Caco-2 (cell line): ENCODE results near the genes NEU2 and INPP5D.

DNA sequence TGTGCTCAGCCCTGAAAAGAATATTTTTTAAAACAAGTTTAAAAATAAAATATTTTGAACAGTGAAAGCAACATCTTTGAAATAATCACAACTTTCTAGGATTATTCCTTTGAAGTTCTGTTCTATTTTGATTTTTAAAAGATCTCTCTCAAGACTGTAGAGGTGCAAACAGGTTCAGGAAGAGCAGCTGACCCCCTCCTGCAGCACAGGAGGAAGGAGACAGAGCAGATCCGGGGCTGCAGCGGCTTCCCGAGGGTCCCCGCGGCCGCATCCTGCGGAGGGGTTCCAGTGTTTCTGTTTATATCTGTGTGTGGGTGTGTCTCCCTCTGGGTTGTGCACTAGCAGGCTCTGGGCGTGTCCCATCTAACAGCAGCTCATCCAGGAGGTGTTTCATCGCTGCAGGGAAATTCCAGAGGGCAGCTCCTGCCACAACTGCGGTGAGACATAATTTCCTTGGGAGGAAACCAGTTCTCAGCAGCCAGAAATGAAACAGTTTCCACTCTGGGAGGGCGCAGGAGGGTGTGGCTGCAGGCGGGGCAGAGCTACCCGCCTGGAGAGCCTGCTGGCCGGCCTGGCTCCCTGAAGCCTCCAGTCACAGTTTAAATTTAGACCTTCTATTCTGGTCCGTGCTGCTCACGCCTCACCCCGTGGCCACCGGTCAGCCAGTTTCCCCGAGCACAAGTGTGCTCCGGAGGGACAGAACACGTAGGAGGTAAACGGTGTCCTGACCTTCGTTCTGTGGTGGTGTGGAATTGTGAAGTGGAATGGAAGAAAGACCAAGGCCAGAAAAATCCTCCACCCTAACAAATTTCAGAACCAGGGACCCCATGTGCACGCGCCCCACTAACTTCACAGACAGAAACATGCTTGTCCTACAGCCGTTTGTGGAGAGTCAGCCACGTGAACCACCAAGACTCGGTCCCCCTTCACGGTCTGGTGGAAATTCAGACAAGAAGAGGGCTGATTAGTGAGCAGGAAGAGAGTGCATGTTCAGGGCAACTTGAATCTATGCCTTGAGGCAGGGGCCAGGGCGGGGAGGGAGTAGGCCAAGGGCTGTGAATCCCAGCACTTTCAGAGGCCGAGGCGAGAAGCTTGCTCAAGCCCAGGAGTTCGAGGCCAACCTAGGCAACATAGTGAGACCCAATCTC, 50.1 kb downstream of the TEX44 start:
- PRO-cap: bidirectional peak, plus-strand start at position 492 of the sequence, minus-strand start at position 306 of the sequence
- RRBS: 11% methylated on average over 5 of the region's 33 CpGs

GRCh38 chr2:231660736-231661518, 47.4 kb upstream of the PTMA start:
- PRO-cap: bidirectional peak, plus-strand start at chr2:231661055, minus-strand start at chr2:231660909
- RRBS: 15% methylated on average over 2 of the region's 22 CpGs

GRCh38 chr2:231684805-231685165, 23.5 kb upstream of the PTMA start:
- PRO-cap: no peak
- RRBS: no CpG with 5 or more reads among the region's 5 CpGs

- PRO-cap: no peak
- RRBS: 4% methylated on average over 8 of the region's 18 CpGs
These were observed 2.5 kb downstream of the PTMA start for GRCh38 chr2:231710889-231711128.

- PRO-cap: no peak
- RRBS: 7% methylated on average over 2 of the region's 10 CpGs
These were observed 2.8 kb downstream of the PTMA start for GRCh38 chr2:231711129-231711544.

- PRO-cap: no peak
- RRBS: no CpG with 5 or more reads among the region's 14 CpGs
These were observed 8.9 kb downstream of the PTMA start for GRCh38 chr2:231717081-231717856.

GRCh38 chr2:231924911-231925764, 1.1 kb downstream of the NPPC start:
- PRO-cap: no peak
- RRBS: 5% methylated on average over 13 of the region's 64 CpGs

DNA sequence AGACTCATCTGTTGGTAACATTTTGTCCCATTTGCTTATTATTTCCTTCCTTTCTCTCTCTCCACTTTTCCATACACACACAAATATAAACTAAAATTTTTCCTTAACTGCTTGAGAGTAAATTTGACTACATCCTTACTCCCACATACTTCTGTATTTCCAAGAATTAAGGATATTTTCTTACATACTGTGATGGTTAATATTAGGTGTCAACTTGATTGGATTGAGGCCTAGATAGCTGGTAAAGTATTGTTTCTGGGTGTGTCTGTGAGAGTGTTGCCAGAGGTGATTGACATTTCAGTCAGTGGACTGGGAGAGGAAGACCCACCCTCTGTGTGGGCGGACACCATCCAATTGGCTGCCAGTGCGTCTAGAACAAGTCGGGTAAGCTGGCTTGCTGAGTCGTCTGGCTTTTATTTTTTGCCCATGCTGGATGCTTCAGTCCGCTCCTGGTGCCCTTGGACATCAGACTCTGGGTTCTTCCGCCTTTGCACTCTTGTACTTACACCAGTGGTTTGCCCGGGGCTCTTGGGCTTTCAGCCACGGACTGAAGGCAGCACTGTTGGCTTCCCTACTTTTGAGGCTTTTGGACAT, 24.2 kb downstream of the DIS3L2 start:
- PRO-cap: no peak
- RRBS: no CpG with 5 or more reads among the region's 8 CpGs

- PRO-cap: no peak
- RRBS: 94% methylated on average over 16 of the region's 72 CpGs
These were observed 8.5 kb downstream of the ALPP start for GRCh38 chr2:232386926-232387629.

GRCh38 chr2:232548164-232548941, 2.0 kb downstream of the TIGD1 start:
- PRO-cap: no peak
- RRBS: no CpG with 5 or more reads among the region's 7 CpGs

DNA sequence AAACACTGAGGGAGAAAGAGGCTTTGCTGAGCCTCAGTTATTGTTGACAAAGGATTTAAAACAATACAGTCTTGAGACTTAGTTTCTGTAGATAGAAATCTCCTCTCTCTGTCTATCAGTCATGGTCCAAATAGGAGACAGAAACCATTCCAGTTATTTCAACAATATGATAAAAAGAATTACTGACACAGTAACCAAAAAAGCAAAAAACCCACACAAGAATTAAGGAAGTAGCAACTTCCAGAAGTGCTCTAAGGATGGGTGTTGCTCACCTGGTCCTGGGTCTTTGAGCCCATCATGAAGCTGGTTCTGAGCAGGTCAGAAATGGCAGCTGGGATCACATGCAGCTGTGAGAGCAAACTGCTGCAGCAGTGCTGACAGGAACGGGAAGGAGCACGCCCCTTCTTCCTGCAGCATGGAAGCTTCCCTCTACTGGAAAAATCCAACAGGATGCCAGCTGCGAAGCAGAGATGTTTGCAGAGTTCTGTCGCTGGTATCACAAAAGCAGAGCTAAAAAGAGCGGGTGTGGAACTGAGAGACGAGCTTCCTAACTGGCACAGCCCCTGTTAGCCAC, 33.6 kb downstream of the EIF4E2 start:
- PRO-cap: no peak
- RRBS: no CpG with 5 or more reads among the region's 6 CpGs

GRCh38 chr2:232648151-232648949, 14.9 kb downstream of the EFHD1 start:
- PRO-cap: no peak
- RRBS: no CpG with 5 or more reads among the region's 11 CpGs

- PRO-cap: bidirectional peak, plus-strand start at chr2:232857427, minus-strand start at chr2:232857208
- RRBS: no CpG with 5 or more reads among the region's 6 CpGs
These were observed 12.8 kb upstream of the SNORC start for GRCh38 chr2:232857020-232857867.

DNA sequence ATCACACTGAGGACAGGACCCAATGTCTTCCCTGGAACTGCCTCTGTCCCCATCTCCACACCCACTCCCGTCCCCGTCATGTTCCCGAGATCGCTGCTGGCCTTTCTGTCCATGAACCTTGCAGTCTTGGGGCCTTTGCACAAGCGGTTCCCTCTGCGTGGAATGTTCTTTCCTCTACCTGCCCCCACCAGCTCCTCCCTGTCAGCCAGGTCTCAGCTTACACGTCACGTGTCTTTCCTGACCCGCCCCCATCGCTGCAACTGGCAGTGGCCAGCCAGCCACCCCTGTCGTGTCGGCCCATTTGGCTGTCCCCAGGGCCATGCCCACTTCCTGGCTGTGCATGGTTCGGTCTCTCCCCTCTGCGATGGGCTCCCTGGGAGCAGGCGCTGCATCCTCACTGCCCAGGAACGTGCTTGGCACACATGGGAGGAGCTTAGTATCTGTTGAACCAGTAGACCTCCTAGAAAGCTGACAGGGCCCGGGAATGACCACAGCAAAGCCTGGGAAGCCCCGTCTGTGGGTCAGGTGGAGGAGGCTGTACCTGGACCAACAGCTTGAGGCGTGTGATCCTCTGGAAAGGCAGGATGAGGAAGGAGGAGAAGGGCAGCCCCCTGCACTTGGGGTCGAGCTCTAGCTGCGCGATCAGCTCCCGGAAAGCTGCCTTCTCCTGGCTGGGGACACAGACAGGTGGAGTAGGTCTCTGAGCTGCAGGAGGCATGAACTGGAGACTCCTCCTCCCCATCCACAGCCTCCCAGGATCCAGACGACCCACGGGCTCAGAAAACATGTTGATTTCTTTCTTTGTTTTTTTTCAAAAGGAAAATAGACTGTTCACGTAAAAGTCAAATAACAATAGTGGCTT, 21.0 kb downstream of the SNORC start:
- PRO-cap: no peak
- RRBS: no CpG with 5 or more reads among the region's 26 CpGs

DNA sequence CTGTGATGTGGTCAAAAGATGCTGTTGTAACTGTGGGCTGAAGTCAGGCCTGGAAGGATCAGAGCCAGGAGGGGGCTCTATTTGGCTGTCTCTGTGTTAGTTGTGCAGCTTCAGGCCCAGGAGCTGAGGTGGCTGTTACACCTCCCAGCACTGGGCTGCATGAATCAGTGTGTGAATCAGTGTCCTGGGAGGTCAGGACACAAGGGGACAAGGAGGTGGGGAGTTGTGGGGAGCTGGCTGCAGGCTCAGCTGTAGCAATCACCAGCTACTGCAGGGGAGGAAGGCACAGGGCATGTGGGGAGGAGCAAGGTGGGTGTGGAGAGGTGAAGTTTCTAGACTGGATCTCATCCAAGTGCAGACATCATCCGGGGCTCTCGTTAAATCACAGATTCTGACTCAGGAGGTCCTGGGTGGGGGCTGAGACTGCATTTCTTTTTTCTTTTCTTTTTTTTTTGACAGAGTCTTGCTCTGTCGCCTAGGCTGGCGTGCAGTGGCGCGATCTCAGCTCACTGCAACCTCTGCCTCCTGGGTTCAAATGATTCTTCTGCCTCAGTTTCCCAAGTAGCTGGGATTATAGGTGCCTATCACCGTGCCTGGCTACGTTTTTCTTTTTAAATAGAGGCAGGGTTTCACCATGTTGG, 32.9 kb downstream of the NGEF start:
- PRO-cap: no peak
- RRBS: no CpG with 5 or more reads among the region's 8 CpGs

DNA sequence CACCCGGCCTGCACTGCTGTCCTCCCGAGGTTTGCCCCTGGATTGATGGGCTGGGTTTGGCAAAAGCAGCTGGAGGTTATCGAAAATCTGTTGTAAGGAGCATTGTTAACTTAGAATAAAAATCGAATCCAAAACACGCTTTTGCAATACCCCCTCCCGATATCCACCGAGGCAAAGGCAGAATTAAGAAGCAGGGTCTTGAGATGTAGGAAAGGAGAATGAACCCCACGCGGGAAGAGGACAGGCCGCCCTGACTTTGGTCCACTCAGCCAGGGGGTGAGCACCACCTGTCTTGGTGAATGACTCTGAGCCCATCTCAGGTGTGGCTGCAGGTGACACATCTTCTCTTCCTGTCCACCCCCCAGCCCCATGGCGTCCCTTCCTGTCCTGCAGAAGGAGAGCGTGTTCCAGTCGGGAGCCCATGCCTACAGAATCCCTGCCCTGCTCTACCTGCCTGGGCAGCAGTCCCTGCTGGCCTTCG, at the start of gene NEU2:
Gene NEU2 (plus strand): TSS at position 370 of the 481 bp plus-strand sequence.
- PRO-cap: no peak
- RRBS: no CpG with 5 or more reads among the region's 14 CpGs

DNA sequence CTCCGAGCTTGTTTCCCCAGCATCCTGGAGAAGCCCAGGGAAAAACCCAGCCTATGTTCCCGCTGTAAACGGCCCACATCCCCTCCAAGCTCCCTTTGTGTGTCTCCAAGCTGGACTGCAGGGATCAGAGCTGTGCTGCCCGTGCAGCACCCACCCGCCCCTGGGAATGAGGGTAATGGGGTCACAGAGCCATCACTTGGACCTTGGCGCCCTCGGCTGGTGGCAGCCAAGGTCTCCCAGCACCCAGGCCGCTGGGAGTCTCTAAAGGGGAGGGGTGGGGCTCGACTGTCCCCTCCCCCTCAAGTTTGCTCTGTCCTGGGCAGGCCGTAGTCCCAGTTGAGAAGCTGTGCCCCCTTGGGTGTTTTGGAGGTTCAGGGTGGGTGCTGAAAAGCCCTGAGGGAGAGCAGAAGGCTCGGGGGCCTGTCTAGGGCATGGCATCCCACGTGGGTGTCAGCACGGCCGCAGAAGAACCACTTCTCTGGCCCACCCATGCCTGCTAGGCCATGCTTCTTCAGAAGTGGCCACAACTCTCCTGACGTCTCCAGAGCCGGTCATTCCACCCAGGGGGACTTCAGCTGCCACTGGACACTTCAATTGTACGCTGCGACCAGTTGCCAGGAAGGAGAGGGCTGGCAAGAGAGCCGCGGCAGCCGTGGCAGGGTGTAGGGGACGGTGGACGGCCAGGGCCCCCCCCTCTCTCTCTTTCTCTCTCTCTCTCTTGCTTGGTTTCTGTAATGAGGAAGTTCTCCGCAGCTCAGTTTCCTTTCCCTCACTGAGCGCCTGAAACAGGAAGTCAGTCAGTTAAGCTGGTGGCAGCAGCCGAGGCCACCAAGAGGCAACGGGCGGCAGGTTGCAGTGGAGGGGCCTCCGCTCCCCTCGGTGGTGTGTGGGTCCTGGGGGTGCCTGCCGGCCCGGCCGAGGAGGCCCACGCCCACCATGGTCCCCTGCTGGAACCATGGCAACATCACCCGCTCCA, at the start of gene INPP5D:
Gene INPP5D (plus strand): TSS at position 800 of the 976 bp plus-strand sequence.
- PRO-cap: no peak
- RRBS: no CpG with 5 or more reads among the region's 35 CpGs

DNA sequence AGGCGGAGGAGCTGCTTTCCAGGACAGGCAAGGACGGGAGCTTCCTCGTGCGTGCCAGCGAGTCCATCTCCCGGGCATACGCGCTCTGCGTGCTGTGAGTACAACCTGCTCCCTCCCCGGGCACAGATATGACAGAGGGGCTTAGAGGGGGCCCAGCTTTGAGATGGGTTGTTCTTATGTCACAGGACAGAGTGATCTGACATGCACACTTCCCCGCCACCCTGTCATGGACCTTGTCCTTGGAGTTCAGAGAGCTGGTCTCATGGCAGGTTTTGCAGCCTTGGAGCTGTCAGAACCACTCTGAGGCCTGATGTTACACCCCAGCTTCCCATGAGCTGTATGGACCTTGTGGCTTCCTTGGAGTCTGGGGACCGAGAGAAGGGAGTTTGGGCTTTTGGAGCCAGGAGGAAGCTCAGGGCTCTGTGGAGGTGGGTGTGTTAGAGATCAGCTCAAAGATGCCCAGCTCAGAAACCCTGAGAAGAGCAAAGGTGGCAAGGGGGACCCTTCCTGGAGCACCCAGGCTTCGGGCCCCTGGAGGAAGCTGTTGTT, 451 bp downstream of the INPP5D start:
- PRO-cap: no peak
- RRBS: 92% methylated on average over 2 of the region's 13 CpGs

GRCh38 chr2:233124667-233125446, 64.7 kb downstream of the INPP5D start:
- PRO-cap: no peak
- RRBS: no CpG with 5 or more reads among the region's 19 CpGs

DNA sequence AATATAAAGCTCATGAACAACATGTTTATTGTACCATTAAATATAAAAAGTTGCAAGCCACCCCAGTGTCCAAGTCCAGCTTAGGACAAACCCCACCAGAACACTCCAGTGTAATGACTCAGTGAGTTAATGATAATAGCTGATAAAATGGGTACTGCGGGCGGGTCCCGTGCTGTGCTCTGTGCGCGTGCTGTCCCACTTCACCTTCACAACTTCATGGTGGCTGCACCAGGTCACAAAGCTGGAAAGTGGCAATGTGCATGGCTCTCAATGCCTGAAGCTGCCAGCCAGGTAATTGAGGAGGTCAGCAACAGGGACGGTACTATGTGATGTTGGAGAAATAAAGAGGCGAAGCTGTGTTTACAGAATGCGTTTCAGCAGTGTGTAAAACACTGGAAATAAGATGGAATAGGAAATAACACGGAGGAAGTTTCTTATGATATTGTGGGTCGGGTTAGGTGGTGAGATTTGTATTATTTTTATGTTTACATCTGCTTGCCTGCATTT, 18.6 kb downstream of the DGKD start:
- PRO-cap: no peak
- RRBS: no CpG with 5 or more reads among the region's 10 CpGs